ENCODE data around the gene MPP7.

DNA sequence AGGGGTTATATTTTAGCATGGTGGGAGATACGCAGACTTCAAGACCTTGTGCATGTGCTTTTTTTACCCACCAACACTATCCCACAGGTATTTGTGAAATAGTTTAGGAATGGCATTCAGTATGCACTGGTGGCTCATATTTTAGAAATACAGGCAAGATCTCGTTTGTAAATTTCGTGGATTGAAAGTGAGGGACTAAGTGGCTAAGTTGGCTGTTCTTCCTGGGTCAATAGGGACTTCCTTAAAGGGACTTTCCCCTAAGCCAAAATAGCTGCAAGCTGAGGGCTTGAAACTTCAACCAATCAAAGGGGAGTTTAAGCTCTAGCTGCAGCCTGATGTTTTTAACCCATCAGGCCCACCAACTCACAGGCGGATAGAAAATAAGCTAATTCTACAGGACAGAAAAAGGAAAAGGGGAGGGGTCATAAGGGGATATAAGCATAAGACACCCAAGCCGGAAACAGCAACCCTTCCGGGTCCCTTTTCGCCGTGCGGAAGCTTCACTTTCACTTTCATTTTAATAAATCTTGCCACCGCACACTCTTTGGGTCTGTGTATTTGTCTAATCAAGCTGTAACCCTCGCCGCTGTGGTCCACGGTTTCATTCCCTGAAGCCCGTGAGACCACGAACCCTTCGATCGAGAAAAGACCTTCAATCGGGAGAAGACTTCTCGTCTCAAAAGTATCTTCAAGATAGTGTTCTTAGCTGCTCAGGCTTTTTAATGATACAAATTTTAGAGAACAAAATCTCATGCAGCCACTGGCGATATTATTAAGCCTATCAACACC, 291.1 kb downstream of the GPR158 start:
- PRO-cap = no peak

DNA sequence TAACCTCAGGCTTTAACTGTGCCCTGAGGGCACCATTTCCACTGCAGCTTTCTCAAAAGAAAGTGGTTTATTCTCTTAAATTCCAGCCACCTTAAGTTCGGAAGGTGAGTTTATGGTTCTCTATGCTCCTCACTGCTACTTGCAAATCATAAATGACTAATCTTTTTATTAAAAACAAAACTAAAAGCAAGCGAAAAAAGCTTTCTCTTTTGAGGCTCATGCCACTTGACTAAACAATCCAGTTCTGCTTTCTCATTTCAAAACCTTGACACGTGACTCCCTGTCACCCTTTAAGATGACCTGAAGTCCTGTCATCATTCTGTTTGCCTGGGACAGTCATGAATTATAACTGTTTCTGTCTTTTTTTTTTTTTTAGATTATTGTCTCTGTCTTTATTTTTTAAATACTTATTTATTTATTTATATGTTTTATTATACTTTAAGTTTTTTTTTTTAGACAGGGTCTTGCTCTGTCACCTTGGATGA, 7.3 kb upstream of the APBB1IP start:
- PRO-cap = no peak

GRCh38 chr10:26486203-26486649, 48.1 kb downstream of the APBB1IP start:
- PRO-cap = no peak

DNA sequence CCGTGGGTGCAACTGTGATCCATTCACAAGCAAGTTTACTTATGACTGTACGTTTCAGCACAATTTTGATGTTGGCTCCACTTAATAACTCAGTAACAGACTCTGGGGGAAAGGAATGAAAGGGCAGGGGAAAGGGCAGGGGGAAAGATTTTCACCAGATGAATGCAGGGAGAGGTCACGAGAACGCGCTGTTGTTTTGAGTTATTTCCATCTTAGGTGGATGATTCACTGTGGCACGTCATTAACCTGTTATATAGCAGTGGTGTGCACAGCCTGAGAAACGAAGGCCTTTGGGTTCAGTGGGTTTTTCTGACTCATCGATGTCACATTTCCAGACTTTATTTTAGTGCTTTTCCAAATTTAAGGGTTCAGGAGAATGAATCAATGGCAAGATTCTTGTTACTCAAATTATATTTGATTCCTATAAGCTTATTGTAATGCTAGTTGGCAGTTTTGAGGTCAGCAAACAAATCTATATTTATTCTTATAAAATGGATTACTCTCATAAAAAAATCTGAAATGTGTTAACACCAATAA, 49.4 kb downstream of the APBB1IP start:
- PRO-cap = no peak

GRCh38 chr10:26555630-26556493, 117.7 kb downstream of the APBB1IP start:
- PRO-cap = no peak

DNA sequence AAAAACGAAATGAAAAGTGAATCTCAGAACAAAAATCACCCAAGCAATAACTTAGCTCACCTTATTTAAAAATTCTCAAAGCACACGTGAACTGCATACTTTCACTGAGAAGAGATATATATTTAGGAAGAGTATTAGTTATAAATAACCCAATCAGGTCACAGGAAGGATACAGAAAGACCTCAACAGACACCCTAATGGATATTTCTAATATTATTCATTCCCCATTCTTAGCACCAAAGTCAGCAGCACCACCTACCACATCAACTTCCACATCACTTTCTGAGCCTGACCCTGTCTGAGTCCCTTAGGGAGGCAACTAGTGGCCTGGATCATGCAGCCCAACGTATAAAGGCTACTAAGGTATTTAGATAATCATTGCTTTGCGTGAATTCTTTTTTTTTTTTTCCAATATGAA, 2.7 kb downstream of the ABI1 start:
- PRO-cap = no peak

GRCh38 chr10:26861115-26861698, 449 bp upstream of the ABI1 start:
- PRO-cap = no peak

DNA sequence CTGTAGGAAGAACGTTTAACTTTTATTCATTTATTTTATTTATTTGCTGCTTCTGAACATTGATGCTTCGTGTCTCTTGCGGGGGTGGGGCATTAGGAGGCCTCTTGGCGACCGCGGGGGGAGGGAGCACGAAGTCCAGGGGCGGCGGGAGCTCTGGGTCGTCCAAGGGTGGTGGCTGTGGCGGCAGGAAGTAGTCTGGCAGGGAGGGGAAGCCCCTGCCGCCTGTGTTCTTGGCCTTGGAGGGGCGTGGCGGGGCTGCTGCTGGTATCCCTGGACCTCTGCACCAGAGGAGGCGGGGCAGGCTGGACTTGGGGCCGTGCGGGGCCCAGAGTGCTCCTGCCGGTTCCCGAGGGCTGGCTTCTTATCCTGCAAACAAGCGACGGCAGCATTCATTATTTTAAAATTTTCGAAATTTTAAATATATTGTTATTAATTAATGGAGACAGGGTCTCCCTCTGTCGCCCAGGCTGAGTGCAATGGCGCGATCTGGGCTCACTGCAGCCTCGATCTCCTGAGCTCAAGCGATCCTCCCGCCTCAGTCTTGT, 70.5 kb upstream of the ABI1 start:
- PRO-cap = no peak

- PRO-cap = no peak
These were observed 82.7 kb downstream of the ANKRD26 start for GRCh38 chr10:27017599-27017991.

DNA sequence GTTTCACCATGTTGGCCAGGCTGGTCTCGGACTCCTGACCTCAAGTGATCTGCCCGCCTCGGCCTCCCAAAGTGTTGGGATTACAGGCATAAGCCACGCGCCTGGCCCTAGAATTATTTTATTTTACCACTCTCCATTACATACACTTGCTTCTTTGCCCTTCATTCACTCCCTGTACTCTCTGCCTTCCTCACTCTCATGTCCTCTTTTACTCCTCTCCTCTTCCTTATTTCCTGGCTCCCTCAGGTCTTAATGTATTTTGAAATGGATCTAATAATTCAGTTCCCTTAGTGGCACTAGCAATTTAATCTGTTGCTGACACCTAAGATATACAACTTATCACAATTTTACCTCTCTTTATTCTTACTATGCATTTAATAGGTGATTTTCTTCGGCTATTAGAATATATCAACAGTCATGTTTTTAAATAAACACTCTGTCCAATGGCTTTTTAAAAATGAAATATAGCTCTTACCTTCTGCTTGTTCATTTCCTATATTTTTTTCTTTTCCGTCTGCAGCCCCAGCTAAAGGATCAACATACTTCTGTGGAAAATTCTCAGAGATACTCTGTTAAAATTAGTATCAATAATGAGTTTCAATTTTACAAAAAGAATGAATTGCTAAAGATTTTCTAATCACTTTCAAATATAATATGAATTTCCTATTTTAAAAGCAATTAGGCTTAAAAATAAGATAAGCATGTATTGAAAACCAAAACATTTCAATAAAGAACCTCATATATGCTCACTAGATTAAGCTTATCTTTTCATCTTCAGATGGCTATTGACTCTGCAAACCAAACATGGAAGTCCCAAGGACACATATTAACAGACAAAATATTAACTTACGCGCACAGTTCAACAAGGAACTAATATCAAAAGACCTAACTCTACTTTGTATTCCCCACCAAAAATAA, 36.5 kb downstream of the ANKRD26 start:
- PRO-cap = no peak

- PRO-cap = no peak
These were observed 39.2 kb upstream of the RAB18 start for GRCh38 chr10:27464819-27465445.

DNA sequence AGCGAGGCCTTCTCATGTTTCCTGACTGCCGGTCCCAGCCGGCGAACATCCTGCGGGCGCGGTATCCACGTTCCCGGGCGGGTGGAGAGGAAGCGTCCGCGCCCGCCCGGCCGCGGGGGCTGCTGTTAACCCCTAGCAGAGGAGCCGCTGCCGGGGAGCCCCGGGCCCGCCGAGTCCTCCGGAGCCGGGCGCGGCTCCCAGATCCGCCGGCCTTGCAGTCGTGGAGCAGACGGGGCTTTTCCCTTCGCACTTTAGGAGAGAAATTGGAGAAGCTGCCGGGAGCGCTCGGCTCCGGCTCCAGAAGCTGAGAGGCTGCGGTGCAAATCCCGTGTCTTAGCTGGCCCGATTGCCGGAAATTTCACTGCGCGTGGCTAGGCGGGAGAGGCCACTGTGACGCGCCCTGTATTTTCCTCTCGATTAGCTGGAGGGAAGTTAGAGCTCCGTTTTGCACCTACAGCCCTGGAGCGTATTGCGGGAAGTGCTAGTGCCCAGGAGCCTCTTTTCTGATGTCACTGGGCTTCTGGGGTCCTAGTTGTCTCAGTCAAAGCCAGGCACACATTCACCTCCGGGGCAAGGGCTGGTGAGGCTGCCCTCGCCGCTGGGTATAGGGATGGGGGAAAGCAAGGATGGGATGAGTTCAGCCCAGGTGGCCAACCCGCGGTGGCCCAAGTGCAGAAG, 405 bp upstream of the MKX start:
- PRO-cap = no peak

GRCh38 chr10:27747144-27747436, 1.5 kb upstream of the MKX start:
- PRO-cap = no peak

- PRO-cap = no peak
These were observed 106.1 kb downstream of the MPP7 start for GRCh38 chr10:28196613-28197342.

GRCh38 chr10:28302389-28303479, at the start of gene MPP7:
TSS of gene MPP7 (minus strand) at chr10:28303064.
- PRO-cap = bidirectional peak, plus-strand start at chr10:28302732, minus-strand start at chr10:28302609; bidirectional peak, plus-strand start at chr10:28303356, minus-strand start at chr10:28303011

GRCh38 chr10:28537319-28538237, 4.7 kb downstream of the WAC start:
- PRO-cap = no peak

DNA sequence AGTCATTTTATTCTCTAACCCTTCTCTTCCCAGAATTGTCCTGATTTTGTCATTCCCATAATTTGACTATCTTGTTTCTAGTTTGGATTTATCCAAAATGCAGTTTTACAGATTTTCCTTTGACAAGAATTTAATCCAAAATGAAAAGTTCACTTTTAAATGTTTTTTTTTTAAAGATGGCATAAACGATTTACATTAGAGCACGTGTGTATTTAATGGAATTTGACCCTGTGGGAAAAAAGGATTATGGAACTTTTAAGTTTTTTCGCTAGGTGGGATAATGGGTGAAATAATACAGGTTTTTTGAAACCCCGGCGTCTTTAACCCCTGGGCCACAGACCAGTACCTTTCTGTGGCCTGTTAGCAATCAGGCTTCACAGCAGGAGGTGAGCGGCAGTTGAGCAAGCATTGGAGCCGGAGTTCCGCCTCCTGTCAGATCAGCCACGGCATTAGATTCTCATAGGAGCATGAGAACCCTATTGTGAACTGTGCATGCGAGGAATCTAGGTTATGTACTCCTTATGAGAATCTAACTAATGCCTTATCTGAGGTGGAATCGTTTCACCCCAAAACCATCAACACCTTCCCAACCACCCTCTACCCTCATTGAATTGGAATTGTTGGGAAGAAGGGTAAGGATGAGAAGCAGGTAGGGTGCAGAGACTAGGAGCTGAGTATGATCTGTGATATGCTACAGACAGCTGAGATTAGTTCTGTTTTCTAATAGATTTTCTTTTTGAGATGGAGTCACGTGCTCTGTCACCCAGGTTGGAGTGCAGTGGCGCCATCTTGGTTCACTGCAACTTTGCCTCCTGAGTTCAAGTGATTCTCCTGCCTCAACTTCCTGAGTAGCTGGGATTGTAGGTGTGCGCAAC, 28.7 kb downstream of the WAC start:
- PRO-cap = no peak

GRCh38 chr10:28685072-28685512, 7.8 kb downstream of the BAMBI start:
- PRO-cap = no peak

DNA sequence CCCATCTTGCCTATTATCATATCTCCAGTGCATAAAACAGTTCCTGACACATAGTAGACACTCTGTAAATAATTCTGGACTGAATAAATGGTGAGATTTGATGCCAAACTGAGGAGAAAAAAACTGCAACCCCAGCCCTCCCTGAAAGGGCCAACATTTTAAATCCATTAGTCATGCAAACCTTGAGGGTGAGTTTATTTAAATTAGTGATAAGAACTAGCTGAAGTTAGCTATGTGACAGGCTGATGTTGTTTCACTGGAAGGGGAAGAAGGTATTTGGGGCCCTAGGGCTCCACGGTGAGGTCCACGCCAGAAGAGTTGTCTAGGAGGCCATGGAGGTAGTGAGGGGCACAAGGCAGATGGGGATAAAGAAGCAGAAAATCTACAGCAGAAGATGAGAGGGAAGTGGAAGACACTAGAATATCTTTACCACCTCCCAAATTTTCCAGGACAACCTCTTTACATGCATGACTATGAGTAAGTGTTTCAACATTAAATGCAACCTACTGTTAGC, 183.3 kb upstream of the LYZL1 start:
- PRO-cap = no peak

DNA sequence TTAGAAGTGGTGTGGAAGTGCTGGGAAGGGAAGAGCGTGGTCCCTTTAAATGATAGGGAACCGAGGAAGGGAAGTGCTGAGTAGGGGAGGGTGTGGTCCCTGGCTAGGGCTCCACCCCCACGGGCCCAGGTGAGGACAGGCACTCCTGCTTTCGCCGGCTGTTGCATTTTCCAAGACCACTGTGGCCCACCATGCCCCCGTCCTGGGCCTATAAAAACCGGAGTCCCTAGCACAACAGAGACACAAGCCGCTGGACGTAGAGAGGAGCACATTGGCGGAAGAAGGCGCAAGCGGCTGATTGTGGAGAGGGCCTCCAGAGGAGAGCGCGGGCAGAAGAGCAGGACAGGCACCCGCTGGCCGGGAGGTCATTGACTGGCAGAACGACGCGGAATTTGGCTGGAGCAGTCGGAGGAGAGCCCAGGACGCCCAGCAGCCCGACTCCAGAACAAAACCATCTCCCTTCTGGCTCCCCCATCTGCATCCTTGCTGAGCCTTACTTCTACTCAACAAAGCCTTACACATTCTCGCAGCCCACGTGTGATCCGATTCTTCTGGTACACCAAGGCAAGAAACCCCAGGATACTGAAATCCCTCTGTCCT, 146.2 kb upstream of the LYZL1 start:
- PRO-cap = no peak

All from sciatic nerve (tissue), 1 donor.